Measurements from ENCODE around the genes MTHFD1L, RMND1 and ARMT1.

DNA sequence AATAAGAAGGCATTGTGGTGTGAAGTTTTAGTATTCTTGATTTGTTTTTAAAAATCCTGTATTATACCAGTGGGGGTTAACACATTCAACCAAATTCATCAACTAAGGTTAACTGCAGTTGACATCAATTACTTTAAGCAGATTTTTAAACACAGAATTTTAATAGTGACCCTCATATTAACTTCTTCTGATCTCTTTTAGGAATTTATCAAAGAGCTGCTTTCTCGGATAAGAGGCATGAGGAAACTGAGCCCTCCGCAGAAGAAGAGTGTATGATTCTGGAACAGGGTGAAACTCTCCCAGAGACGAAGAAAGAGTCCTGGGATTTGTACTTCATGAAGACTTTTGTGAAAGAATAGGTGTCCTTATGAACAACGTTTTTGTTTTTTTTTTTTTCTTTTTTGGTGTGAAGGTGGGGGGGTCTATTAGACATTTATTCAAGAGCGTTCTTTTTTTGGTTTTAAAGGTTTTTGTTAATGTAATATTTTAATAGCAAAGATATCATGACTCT, 105.8 kb downstream of the PPP1R14C start:
- RRBS, result no CpG with 5 or more reads among the region's 5 CpGs

DNA sequence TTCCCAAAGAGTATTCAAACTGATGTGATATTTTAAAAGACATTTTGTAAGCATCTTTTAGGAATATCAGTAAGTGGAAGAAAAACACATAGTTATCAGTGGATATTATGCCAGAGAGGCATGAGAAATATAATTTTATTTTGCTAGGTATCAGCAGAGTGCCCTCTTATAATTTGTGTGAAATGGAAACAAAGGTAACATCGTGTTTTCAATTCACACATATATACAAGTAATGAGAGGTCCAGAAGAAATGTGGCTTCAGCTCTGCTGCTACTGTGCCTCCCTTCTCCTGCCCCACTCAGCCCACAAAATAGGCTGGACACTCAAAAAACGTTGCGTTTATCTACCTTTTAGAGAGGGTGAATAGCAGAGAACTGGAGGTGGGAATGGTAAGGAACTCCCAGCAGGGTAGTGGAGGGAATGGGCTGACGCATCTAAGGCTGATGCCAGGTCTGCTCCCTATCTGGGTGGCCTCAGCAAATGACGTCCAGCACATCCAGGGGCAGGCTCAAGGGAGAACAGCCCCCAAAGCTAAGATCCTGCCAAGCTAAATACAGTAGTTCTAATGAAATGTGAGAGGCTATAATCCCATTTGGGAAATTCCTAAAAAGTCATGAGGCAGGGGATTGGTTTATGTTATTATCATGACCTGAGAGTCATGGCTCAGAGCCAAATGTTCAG, 34.4 kb downstream of the IYD start:
- RRBS, result no CpG with 5 or more reads among the region's 5 CpGs

DNA sequence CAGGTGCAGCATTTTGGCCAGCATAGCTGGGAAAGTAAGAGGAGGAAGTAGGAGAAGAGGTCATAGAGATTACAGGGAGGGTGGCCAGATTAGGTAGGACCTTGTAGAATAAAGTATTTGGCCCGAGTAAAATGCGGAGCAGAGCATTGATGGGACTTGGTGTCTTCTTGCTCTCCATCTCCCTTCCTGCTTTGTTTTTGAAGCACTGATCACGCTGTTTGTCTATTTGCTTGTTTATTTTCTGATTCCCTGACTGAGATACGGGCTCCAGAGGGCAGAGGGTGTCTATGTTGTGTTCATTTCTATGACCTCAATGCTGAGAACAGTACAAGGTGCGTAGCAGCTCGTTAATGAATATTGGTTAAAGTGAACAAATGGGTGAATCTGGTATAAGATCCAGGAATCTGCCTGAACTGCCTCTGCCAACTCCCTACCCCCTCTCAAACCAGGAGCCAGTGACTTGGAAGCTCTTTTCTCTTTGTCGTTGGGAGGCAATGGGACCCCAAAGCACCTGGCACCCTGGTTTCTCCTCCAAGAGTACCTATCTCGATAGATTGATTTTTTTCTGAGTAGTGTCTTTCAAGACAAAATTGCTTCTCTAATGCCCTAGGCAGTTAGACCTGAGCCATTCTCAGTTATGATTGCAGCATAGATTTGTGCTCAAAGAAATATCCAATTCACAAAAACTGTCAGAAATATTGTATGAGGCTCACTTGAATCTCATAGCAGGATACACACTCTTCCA, 88.5 kb downstream of the IYD start:
- RRBS, result no CpG with 5 or more reads among the region's 8 CpGs

DNA sequence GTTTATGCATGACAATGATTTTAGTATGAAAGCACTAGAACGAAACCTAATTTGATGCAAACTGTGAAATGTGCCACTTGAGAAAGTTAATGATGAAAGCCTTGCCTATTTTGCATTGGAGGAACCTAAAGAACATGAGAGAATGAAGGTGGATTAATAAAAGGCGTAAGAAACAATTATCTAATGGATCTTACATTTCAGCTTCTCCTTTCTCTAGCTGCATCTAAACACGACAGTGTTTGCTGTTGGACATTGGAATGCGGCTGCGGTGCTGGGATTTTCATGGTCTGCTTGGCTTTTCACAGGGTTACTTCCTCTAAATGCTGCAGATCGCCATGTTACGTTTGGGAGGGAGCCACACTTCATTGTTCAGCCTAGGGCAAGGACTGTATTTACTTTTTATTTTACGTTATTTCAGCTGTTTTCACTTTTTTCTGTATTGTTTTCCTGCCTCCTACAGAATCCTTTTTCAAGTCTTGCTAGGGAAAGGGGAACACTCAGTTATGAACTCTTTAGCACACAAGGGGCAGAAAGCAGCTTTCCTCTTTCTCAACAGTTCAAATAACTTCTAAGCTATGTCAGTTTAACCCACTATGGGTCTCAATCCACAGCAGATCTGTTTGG, 98.0 kb upstream of the MTHFD1L start:
- RRBS, result no CpG with 5 or more reads among the region's 8 CpGs

DNA sequence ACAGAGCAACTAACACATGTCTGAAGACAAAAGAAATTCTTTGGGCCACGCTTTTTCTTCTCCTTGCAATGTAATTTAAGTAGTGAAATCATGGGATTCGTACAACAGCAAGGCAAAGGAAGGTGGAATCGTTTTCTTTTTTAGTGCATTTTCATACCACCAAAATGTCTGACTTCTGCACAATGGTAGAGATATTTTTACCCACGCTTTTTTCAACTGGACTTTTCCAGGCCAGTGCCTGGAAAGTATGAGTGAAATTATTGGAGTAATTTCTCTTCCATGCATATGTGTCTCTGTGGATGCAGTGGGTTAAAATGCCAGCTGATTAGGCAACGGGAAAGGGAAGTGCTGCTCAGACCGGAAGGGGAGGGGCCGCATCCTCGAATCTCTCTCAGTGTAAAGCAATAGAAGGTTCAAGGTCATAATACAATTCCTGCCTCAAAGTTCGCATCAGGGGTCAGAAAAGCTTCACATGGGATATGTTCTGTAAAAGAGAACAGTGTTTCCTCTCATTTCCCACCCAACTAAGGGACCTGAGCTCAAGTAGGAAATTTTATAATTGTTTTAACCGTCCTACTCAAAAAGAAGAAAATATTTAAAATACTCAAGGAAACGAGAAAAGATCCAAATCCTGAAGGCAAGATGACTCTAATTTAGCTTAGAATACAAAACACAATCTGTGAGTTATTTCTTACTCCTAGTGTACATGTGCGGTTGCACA, 89.7 kb upstream of the MTHFD1L start:
- RRBS, result no CpG with 5 or more reads among the region's 12 CpGs

- RRBS, result 1% methylated on average over 45 of the region's 80 CpGs
Observed at GRCh38 chr6:150865456-150866137, at the start of gene MTHFD1L. MTHFD1L (plus strand) TSS chr6:150865702.

DNA sequence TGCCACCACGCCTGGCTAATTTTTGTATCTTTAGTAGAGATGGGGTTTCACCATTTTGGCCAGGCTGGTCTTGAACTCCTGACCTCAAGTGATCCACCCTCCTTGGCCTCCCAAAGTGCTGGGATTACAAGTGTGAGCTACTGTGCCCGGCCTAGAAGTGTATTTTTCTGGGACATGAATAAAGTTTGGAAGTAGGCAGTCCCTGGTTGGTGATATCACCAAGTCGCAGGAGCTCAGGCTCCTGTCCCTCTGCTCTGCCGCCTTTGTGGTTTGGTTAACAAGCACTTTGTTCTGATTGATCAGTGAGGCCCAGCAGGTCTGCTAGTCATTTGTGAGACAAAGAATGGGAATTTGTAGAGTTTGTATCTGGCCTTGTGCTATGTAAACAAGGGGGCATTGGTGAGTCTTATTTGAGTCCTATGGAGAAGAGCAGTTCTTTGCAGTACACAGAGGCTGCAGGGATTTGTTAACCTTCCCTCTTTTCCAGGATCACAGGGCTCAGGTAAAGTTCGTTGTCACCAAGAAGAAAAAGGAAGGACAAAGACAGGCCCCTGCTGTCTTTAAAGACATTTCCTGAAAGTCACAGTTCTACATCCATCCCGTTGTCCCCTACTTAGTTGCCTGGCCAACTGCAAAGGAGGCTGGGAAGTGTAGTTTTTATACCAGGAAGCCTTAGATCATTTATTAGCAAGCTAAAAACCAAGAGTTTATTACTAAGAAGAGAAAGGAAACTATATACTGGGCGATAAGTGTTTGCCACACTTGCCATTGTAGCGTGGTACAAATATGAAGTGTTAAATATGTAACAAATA, 13.1 kb downstream of the MTHFD1L start:
- RRBS, result no CpG with 5 or more reads among the region's 8 CpGs

DNA sequence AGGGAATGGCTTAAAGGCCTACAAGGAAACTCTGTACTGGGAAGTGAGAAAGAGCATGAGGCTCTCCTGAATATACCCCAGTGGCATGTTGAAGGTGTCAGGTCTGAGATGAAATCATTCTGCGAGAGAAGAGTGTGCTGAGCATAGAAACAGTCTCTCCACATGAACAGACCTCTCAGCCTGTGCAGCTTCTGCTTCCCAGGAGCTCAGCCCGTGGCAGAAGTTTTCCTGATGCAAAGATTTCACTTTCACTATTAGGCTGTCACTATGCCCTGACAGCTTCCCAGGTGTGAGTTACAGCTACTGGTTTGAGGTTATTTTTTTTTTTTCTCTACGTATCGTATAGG, 121.4 kb upstream of the AKAP12 start:
- RRBS, result no CpG with 5 or more reads among the region's 4 CpGs

GRCh38 chr6:151119916-151120457, 119.8 kb upstream of the AKAP12 start:
- RRBS, result no CpG with 5 or more reads among the region's 10 CpGs

DNA sequence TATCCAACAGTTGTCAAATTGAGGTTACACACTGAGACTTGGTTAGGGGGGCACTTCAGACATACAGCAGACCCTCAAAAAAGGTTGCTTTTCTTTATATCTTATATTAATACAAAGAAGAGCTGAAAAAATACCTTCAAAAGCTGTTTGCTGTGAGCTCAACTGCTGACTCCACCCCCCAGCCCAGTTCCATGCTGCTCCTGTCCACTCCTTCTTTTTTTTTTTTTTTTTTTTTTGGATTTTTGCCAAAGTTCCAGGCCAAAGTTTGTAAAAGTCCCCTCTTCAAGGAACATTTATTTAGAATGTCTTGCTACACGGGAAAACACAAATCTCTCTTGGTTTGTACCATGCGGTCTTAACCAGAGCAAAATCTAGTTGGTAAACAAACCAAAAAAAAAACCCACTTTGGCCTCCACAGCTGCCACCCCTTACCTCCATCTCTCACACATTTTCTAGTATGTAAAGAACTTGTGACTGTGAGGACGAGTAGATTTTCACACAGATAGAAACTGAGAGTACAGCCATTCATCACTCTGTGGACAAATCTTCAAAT, 85.3 kb upstream of the AKAP12 start:
- RRBS, result no CpG with 5 or more reads among the region's 3 CpGs

DNA sequence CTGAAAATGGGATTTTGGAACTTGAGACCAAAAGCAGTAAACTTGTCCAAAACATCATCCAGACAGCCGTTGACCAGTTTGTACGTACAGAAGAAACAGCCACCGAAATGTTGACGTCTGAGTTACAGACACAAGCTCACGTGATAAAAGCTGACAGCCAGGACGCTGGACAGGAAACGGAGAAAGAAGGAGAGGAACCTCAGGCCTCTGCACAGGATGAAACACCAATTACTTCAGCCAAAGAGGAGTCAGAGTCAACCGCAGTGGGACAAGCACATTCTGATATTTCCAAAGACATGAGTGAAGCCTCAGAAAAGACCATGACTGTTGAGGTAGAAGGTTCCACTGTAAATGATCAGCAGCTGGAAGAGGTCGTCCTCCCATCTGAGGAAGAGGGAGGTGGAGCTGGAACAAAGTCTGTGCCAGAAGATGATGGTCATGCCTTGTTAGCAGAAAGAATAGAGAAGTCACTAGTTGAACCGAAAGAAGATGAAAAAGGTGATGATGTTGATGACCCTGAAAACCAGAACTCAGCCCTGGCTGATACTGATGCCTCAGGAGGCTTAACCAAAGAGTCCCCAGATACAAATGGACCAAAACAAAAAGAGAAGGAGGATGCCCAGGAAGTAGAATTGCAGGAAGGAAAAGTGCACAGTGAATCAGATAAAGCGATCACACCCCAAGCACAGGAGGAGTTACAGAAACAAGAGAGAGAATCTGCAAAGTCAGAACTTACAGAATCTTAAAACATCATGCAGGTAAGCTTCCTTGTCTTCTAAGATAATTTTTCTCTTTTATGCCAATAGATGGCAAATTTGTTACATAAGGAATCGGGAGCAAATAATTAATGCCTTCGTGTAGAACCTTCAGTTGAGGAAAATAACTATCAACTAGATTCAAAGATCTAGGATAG, 38.1 kb downstream of the ZBTB2 start:
- RRBS, result no CpG with 5 or more reads among the region's 13 CpGs

GRCh38 chr6:151390903-151391178, 518 bp downstream of the ZBTB2 start:
- RRBS, result 2% methylated on average over 23 of the region's 38 CpGs

- RRBS, result no CpG with 5 or more reads among the region's 36 CpGs
Observed at GRCh38 chr6:151451598-151452212, at the start of gene RMND1. RMND1 (minus strand) TSS chr6:151452126.

GRCh38 chr6:151452213-151453147, at the start of gene ARMT1:
ARMT1 (plus strand) TSS chr6:151452466.
- RRBS, result under 1% methylated on average over 28 of the region's 78 CpGs

DNA sequence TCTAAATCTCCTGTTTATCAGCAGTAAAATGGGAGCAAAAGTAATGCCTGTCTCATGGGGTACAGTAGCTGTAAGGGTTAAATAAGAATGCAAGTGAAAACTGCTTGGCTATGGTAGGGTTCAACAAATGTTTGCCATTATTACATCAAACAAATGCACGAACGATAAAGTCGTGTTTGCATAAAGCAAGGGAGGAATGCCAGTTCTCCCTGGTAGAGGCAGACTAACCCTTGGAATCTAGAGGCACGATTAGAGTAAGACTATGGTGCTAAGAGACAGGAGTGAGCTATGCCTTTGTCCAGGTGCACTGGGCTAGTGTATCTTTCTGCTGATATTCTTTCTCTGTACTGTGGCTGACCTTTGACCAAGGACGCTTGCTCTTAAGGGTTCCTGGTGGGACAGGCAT, 139.7 kb downstream of the CCDC170 start:
- RRBS, result no CpG with 5 or more reads among the region's 5 CpGs

DNA sequence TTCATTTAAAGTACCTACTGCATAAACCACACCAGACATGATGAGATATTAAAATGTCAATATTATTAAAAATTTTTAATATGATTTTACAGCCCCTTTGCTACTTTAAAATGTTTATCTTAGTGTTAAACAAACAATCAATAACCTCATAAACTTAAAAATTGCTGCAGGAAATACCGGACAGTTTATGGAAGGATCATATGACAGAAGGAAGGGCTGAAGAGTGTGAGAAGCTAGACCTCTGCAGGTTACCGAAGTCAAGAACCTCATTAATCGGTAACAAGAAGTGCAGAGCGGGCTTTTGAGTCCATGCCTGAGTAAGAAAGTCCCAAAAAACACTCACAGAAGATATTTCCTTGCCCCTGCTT, 117.7 kb upstream of the ESR1 start:
- RRBS, result no CpG with 5 or more reads among the region's 4 CpGs

GRCh38 chr6:151807763-151808475, 437 bp downstream of the ESR1 start:
- RRBS, result 5% methylated on average over 24 of the region's 75 CpGs

DNA sequence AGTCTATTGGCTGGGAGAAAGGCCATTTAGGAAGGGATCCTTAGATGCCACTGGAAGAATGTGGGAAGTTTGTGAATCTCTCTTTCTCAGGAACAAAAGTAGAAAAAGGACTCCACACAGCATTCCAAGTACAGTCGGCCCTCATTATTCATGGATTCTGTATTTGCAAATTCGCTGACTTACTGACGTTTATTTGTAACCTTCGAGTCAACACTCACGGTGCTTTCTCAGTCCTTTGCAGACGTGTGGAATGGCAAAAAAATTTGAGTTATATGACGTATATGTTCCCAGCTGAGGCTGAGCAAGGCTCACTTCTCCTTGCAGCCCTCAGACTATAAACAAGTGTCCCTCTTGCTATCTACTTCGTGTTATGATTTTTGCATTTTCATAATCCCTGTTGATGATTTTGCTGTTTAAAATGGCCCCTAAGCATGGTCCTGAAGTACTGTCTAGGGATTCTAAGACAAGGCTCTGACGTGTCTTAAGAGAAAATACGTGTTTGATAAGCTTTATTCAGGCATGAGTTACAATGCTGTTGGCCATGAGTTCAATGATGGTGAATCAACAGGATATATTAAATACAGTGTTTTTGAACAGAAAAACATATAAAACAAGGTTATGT, 8.1 kb downstream of the ESR1 start:
- RRBS, result no CpG with 5 or more reads among the region's 10 CpGs

- RRBS, result no CpG with 5 or more reads among the region's 4 CpGs
Observed at GRCh38 chr6:152096807-152097321, 289.4 kb downstream of the ESR1 start.

DNA sequence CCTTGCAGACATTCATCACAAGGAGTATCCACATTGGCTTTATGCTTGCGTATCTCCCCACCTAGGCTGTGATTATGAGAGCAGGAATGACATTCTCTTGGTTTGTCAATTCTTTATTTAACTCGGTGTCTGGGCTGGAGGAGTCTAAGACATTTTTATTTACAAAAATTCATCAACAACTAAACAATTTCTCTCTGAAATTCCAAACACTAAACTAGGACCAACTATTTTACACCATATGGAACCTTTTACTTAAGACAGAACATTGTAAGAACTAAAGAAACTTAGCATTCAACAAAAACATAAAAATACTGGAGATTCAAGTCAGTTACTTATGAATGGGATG, 258.4 kb downstream of the SYNE1 start:
- RRBS, result no CpG with 5 or more reads among the region's 2 CpGs

Data from epithelial cell of prostate (primary cell).